Zone of skin (tissue), 1 donor: ENCODE results near the genes VANGL1, CASQ2, NHLH2, SLC22A15 and MAB21L3.

DNA sequence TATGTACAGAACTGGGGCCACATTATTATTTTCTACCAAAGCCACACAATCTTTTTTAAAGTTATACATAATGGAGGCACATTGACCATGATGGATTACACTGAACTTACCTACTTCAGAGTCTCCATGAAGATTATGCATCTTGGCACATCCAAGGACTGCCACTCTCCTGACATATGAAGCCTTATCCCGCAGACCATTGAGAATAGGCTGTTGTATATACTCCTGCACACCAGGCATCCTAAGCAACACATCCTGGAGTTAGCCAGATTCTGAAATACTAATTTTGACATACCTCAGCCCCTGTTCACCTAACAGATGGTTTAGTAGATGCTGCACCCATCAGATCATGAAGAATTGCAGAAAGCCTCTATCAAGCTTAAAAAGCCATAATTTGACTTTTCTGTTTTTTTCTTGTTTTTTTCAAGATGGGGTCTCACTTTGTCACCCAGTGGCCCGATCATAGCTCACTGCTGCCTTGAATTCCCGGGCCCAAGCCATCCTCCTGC lies 2.9 kb downstream of the AP4B1 start:
- RRBS, result no CpG with 5 or more reads among the region's 3 CpGs

- RRBS, result 1% methylated on average over 11 of the region's 22 CpGs
Measured at GRCh38 chr1:114509700-114510466, 1.1 kb downstream of the TRIM33 start.

DNA sequence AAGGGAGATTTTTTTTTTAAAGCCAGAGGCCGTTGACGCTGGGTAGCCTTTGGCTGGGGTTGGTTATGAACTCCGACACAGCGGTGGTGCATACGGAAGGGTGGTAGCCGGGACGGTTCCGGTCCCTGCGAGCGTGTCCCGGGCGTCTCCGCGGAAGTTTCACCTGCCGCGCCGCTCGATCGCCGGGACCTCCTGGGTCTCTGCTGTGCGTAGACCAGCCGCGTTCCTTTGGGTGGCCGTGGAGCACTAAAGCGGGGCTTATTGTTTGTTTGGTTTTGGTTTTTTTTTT lies 331 bp upstream of the TRIM33 start:
- RRBS, result 1% methylated on average over 10 of the region's 25 CpGs

- RRBS, result no CpG with 5 or more reads among the region's 1 CpG
Measured at GRCh38 chr1:114611244-114611538, 29.8 kb upstream of the BCAS2 start.

DNA sequence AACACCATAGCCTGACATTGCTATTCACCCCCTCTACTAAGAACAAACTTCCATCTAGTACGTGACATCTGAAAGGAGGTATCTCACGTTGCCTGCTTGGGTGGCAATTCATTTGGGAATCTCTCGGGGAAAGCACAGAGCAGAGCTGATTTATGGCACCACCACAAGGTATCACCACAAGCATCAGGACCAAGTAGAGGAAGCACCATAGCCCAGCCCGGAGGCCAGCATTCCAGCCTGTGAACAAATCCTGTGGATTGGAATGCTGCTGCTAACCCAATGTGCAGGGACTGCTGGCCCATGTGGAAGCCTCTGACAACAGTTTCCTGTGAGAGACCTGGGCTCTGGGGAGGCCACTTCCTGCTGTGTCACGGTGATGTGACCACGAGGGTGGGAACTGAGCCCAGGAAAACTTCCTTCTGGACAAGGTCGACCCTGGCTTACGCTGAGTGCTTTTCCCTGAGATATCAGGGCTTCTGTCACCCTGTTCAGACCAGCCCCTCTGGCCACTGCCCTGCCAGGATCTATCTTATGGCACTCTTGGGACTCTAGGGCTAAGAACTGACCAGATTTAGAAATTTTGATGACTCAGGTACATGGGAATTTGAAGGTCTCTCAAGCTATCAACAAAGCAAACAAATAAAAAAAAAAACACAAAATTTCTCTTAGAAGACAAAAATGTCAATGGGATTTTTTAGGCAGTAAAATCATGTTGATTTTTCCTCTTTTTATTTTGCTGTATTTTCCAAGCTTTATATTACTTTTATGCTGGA lies 88.3 kb upstream of the NGF start:
- RRBS, result no CpG with 5 or more reads among the region's 8 CpGs

DNA sequence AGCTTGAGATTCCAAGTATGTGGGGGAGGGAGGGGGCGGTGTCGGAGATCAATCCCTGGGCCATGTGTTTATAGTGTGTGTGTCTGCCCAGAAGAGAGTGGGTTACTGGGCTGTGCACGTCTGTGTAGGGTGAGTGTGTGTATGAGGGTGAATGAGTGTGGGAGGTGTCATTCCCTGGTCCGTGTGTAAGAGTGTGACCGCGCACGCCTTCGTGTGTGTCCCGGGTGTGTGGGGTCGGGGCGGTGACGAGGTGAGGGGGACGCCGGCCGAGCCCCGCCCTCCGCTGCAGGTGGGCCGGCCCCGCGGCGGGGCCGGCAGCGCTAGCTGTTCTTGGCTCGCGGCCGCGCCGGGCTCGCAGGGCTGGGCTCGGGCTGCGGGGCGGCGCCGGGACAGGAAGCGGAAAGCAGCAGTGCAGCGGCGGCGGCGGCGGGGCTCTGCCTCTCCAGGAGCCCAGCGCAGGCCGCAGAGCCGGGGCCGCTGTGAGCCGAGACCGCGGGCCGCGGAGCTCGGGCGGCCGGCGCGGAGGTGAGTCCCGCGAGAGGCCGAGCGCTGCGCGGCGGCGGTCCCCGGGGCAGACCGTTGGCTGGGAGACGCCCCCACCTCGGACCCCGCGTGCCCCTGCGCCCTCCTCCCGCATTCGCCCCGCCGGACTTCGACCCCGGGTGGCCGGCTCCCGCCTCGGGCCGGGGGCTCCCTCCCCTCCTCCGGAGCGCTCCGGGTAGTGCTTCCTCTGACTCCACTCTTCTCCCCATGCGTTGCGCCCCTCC lies at the start of gene VANGL1:
Gene VANGL1 (plus strand): TSS at position 409 of the 767 bp plus-strand sequence.
- RRBS, result 2% methylated on average over 52 of the region's 84 CpGs

GRCh38 chr1:115671195-115671920 lies 29.6 kb downstream of the VANGL1 start:
- RRBS, result no CpG with 5 or more reads among the region's 19 CpGs

DNA sequence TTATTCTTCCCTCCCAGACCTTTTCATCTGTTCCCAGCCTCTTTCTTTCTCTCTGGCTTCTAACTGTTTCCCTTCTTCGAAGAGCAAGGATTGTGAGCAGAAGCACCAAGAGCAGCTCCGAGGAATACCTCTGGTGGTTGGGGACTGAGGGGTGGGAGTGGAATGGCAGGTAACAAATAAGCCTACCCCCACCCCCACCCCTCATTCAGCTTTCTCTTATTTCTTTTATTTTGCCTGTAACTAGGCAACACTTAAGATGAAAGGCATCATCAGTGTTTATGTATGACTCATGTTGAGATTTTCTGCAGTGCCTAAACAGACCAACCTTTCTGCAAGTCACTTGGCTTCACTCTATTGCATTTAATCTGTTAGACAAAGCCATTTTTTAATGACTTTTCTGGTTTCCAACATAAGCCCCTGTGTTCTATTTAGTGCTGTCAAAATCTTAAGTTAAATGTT lies 20.2 kb downstream of the CASQ2 start:
- RRBS, result no CpG with 5 or more reads among the region's 2 CpGs

DNA sequence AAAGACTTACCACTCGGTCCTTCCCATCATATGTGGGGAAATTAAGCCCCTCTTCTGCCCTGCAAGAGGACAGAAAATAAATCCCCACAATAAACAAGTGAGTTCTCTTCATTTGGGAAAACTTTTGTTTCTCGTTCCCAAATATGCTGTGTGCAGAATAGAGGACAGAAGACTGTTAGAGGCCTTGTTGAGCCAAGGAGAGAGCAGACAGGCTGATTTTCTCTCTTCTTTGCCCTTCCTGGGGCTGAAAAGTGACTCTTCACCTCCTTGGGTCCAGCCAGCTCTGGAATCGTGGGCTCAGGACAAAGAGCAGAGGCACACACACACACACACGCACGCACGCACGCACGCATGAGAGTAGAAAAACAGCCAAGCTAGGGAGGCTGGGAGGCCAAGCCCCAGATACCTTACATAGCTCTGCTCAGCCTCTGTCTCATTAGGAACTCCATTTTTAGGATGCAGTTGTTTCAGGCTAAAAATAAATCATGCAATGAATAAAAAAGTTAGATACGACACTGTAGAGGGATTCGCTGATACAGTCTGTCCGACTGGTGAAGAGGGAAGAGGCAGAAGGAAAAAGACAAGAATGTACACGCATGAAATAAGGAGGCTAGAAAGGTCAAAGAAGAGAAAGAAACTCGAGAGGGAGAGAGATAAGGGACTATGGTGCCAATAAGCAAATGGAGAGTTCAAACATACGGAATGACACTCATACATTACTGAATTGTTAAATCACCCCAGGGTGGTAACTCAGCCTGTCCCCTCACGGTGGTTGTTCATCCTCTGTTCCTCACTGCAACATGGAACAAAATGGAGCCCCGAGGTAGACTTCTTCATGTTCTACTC lies at the start of gene CASQ2:
Gene CASQ2 (minus strand): TSS at position 285 of the 846 bp plus-strand sequence.
- RRBS, result no CpG with 5 or more reads among the region's 16 CpGs

GRCh38 chr1:115840608-115841272 lies at the start of gene NHLH2:
TSS of gene NHLH2 (minus strand) at chr1:115841126.
- RRBS, result no CpG with 5 or more reads among the region's 8 CpGs

- RRBS, result 2% methylated on average over 31 of the region's 102 CpGs
Measured at GRCh38 chr1:115975740-115977037, at the start of gene SLC22A15. TSS of gene SLC22A15 (plus strand) at chr1:115976513.

DNA sequence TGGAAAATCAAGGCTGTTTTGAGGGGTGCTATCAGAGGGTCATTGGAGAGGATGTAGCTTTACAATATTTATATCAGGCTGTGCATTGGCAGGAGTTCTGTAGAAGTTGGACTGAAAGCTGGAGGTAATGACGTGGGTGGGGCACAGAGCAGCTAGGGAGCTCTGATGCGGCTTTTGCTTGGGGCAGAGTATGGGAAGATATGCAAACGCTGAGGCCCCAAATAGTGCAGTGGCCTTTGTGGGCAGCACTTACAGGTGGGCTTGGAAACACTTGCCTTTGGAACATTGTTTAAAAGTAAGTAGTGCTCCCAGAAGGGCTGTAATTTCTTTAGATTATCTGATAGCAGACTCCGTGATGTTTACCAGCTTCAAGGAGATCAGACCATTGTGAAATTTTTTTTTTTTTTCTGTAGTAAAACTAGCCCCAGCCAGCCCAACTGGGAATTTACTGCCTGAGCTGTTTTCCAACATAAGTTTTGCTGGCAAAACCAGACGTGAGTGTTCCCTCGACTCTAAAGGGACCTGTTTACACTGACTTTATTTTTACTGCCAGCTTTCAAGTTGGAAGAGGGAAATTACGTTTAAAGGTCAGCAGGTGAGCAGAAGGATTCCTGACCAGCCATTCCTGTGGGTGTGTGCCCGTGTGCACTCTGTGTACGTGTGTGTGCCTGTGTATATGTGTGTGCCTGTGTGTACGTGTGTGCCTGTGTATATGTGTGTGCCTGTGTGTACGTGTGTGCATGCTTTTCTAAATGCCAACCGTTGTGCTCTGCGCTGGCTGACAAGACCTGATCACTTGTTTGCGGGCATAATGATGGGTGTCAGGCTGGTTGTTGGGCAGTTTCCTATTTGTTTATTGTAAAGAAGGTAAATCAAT lies at the start of gene MAB21L3:
Gene MAB21L3 (plus strand): TSS at position 184 of the 877 bp plus-strand sequence.
- RRBS, result no CpG with 5 or more reads among the region's 14 CpGs

DNA sequence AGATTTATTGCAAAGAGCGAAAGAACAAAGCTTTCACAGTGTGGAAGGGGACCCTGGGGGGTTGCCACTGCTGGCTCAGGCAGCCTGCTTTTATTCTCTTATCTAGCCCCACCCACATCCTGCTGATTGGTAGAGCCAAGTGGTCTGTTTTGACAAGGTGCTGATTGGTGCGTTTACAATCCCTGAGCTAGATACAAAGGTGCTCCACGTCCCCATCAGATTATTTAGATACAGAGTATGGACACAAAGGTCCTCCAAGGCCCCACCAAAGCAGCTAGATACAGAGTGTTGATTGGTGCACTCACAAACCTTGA lies 34.7 kb downstream of the MAB21L3 start:
- RRBS, result no CpG with 5 or more reads among the region's 3 CpGs

DNA sequence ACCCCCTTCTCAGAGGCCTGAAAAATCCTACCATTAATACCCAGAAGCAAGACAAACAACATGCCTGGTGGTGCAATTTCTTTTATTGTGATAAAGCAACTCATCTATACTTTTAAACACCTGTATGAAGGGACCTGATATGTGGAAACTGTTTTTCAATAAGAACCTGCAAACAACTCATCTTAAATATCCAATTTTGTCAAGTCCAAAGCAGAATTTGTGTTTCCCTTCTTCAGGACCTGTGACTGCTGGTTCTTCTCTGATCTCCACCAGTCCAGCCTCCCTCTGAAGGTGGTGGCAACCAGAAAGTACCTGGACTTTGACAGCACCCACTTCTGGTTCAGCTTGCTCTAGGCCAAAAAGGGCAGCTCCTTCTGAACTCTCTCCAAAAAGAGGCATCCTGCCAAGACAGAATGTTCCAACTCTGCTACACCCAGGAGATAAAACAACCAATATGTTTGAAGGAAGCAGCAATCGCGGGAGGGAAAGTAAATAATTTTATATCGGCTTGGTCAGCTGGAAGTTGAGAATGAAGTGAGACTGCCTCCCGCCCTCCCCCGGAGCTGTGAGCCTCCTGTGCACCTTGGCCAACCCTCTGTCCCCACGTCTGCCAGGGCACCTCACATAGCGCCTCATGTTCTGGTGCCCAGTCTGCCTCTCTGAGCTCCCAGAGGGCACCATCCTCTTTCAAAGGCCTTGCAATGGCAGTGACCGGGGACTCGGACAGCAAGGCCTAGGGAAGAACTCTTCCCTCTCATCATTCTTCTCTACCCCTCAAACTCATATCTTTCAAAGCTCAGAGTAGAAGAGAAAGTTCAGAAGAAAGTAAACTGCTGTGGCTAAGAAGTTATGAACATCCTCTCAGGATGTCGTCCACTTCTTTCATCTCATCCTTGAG lies 130.3 kb upstream of the ATP1A1 start:
- RRBS, result no CpG with 5 or more reads among the region's 10 CpGs

- RRBS, result no CpG with 5 or more reads among the region's 6 CpGs
Measured at GRCh38 chr1:116256912-116257719, 115.9 kb upstream of the ATP1A1 start.

DNA sequence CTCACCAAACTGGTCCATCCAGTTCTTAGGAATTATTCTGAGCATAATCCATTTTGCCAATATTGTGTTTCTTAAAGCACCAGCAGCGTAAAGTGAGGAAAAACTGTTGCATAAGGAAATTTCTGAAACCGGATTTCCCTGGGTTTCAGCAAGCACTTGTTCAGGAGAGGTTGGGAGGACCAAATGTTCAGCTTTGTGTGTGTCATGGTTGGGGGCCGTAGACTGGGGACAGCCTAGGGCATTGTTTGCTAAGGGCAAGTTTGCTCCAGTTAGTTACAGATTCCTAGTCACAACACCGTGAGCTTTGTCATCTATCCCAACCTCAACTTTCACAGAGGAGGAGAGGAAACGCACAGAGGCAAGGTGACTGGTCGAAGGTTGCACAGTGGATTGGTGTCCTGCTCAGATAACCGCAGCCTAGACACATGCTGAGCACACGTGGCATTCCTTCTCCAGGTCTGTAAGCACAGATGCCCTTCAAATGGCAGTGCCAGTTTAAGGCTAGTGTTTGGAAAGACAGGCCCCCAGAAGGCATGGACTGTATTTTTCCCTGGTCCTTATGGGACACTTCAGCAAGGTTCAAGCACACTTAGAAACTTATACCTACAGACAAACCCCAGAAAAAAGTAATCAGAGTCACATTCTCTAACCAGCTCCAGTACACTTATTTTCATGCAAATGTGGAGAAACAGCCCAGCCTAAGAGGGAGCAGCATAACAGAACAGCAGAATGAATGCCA lies 60.7 kb upstream of the ATP1A1 start:
- RRBS, result no CpG with 5 or more reads among the region's 8 CpGs

DNA sequence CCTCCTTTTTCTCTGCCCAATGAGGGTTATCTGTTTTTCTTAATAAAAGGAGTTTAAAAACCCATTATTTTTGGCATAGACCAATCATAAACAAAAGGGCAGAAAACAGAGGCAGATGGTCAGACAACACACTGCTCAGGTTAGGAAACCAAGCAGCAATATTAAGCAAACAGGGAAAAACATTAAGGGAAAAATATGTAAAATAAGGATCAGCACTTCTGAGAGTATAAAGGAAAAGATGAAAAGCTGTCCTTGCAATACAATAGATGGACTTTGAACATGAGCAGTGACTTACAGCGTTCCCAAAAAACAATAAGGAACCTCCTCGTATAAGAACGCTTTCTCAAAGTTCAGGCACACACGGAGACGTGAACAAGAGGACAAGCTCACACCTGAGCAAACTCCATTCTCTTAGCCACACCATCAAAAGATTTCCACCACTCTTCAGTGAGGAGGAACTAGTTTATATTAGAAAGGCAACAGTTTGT lies 37.3 kb upstream of the ATP1A1 start:
- RRBS, result no CpG with 5 or more reads among the region's 5 CpGs

DNA sequence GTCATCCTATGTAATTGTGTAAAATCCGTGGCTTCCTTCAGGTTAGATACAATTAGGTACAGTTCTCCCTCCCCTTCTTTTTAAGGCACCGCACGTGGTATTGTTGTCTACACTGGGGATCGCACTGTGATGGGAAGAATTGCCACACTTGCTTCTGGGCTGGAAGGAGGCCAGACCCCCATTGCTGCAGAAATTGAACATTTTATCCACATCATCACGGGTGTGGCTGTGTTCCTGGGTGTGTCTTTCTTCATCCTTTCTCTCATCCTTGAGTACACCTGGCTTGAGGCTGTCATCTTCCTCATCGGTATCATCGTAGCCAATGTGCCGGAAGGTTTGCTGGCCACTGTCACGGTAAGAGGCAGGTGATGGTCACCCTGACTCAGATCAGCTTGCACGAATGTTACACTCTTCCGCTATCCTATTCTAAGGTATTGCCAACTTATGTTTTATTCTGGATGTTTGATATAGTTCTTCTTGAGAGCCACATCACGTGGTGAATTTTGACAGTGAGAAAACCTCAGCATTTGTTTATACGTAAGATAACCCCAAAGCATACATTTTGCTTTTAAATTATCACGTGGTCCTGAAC lies 16.4 kb downstream of the ATP1A1 start:
- RRBS, result no CpG with 5 or more reads among the region's 14 CpGs

DNA sequence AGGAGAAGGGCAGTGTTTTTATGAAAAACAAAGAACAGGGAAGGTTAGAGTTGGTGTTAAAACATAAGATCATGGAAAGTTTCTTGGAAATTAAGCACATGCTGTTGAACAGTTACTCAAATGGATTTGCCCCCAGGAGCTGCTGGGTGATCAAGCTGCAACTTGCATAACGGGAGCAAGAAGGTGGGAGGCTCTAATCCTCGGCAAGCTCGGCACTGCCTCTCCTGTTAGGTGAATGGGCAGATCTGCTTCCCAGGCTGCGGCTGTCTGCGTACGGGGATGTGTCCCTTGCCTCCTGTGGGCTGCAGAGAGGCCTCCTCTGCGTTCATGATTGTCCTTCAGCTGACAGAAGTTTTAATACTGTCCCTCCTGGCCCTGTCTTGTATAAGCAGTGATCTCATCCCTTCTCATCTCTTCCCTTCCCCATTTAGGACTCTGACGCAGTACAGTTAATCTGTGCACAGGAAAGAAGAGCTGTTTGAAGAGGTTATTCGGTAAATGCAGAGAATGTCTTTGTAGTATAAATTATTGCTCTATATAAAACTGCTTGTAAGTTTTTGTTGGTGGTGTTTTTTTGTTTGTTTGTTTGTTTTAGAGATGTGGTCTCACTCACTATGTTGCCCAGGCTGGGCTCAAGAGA lies 36.8 kb downstream of the ATP1A1 start:
- RRBS, result no CpG with 5 or more reads among the region's 9 CpGs

DNA sequence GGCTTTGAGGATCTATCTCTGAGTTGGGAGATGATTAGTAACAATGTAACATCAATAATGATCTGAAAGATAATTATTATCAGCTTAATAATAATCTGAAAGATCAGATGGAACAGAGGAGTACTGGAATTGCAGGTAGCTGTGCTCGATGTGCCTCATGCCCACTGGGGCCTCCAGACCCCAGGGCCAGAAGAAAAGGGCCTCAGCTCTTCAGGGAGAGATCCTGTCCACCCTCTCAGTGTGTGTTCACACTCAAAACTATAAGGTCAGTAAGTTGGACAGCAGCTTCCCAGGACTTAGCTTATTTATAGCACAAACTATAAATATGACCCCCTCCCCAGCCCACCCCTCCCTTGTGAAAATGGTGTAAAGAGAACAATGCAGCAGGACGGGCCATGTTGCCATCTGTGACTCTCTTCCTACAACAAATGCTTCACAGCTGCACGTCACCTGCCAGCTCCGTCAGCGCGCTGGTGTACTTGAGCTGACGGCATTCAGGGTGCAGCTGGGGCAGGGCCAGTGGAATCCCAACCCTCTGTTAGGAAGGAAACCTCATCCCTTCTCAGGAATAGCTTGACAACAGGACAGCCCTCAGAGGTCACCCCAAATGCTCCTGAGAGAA lies 84.7 kb downstream of the ATP1A1 start:
- RRBS, result no CpG with 5 or more reads among the region's 7 CpGs